Measurements from ENCODE around the gene KCNV2.

DNA sequence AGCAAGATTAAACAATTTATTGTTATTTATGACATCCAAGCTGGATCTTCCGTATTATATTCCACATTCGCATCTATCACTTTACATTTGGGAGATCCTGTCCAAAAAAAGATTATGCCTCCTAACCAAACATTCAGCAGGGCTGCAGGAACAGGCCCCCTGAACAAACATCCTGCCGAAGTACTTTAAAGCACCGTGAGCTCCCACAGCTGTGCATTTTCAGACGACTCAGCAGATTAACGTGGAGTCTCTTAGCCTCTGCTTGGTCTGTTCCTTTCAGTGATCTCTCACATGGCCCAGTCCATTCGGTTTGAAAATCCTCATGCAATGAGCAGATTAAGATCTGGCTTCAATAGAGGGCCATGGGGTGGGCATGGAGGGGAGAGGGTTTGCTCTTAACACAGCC, 33.6 kb upstream of the WASHC1 start:
- PRO-cap, result no peak

GRCh38 chr9:272687-273236, 58.1 kb downstream of the DOCK8 start:
- PRO-cap, result no peak

DNA sequence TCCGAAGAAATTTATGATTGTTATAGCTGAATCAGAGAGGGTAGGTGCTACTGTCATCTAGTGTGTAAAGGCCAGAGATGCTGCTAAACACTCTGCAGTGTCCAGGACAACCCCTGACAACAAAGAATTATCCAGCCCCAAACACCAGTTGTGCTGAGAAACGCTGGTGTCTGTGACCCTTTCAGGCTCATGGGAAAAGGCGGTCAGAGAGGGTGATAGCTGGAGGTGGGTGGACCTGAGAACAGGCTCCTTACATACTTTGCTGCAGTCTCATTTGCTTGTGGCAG, 41.7 kb downstream of the KANK1 start:
- PRO-cap, result no peak

DNA sequence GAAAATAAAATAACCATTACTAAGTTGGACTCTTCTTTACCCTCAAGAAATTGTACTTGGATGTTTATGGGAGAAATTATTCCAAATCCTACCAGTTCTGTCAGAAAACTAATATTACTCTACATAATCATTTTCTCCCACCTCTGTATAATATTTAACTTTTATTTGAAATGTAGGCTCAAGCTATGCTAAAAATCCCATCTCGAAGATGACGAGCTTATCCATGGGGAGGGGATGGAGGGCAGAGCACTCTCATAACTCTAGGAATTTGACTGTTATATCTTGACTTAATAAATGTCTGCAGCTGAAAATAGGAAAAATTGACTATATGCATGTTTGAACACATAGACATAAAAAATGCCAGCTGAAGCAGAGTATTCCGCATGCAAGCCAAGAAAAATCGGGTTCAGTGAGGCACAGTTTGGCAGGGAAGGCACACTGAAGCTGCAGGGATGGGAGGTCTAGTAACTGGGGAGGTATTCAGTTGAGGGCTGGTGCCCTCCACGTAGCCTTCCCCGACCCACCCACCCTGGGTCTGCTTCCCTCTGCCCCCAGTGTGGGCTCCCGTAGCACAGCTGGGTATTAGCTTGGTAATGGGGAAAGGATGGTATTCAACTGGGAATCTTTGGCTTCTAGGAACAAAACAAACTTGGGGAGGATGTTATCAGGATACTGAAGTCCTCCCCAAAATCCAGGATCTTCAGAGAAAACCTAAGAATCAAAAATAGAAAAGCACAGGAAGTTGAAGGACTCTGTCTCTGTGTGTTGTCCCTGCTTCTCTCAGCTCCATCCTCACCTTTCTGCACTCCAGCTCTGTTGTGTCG, 74.4 kb downstream of the KANK1 start:
- PRO-cap, result no peak

DNA sequence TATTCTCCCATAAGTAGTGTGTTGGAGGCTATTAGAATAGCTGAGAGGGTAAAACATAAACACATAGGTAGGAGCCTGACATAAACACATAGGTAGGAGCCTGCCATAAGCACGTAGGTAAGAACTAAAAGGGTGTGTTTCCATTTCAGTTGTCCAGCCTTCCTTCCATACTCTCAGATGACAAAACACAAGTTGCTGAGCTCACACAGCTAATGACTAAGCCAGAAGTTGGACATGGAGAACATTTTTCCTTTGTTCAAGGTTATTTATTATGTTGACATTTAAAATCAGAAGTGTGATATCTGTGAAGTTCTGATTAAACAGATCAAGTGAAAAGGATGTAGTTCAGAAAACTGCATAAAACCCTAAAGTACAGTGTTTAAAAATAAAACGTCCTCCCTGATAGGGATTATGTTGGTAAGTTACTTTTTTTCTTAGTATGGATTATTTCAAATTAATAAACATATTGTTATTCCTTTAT, 158.2 kb upstream of the DMRT1 start:
- PRO-cap, result no peak

GRCh38 chr9:708077-709108, 133.1 kb upstream of the DMRT1 start:
- PRO-cap, result no peak

DNA sequence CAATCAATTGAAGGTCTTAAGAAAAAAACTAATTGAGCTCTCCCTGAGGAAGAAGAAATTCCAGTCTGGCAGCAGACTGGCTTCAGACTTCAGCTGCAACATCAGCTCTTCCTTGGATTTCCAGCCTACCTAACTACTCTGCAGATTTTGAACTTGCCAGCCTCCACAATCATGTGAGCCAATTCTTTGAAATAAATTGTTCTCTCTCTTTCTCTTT, 420.3 kb downstream of the DMRT2 start:
- PRO-cap, result no peak

DNA sequence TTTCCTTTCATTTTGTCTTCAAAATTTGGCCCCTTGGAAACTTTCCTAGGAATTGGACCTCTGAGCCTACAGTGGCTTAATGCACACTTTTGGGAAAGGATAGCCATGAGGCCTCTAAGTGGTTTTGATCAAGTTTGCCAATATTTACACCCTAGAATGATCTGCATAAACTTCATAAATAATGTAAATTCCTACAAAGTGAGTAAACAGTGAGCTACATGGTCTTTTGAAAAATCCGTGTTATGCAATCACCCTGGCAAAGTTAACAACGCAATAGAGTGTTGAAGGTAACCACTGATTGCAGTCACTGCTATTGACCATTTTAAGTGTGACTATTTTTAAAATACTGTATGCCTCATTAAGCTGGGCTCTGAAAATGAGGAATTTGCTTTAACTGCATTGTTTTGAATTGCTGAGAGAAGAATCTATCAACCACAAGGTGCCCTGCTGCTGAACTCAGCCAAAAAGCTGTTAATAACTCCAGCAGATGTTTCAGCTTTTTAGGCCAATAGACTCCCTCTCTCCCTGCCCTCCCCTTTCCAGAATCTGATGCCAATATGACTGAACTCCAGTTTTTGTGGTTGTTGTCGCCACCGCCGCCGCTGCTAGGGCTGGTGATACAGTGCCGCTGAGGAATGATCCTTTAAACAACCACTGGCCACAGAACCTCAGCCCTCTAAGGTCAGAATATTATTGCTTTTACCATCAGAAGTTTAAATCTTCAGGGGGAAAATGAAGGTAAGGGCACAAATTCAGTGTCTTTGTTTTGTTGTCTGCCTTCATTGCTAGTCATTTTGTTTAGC, 35.3 kb upstream of the SMARCA2 start:
- PRO-cap, result no peak

DNA sequence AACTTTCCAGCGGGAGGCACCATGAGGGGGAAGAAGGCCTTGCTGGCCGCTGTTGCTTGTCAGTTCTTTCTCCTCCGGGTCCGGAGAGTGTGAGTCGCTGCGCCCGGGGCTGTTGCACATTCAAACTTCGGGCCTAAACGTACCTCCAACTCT, 2.7 kb downstream of the SMARCA2 start:
- PRO-cap, result bidirectional peak, plus-strand start at position 62 of the sequence, minus-strand start at position 91 of the sequence

DNA sequence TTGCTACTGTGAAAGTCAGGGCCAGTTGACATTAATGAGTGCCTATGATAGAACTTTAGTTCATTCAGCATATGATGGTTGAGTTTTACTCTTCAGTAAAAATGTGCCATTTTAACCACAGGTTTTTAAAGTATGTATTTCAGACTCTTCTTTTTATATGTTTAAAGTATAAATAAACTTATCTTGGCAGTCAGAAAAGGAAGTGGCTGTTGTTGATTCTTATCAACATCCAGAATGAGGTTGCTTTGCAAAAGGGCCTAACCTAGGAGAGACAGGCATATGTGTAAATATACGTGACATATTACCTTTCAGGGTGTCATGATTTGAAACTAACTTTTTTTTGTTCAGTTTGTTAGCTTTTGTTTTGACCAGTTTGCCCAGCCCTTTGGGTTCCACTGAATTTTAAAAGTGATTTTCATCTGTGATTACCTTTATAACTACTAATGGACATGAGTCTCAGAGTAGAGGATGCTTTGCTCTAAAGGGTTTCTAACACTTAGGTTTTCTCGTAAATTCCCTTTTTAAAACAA, 7.4 kb downstream of the SMARCA2 start:
- PRO-cap, result no peak

GRCh38 chr9:2043383-2044736, 28.7 kb downstream of the SMARCA2 start:
- PRO-cap, result no peak

- PRO-cap, result no peak
These were observed 226.3 kb downstream of the SMARCA2 start for GRCh38 chr9:2241509-2241850.

DNA sequence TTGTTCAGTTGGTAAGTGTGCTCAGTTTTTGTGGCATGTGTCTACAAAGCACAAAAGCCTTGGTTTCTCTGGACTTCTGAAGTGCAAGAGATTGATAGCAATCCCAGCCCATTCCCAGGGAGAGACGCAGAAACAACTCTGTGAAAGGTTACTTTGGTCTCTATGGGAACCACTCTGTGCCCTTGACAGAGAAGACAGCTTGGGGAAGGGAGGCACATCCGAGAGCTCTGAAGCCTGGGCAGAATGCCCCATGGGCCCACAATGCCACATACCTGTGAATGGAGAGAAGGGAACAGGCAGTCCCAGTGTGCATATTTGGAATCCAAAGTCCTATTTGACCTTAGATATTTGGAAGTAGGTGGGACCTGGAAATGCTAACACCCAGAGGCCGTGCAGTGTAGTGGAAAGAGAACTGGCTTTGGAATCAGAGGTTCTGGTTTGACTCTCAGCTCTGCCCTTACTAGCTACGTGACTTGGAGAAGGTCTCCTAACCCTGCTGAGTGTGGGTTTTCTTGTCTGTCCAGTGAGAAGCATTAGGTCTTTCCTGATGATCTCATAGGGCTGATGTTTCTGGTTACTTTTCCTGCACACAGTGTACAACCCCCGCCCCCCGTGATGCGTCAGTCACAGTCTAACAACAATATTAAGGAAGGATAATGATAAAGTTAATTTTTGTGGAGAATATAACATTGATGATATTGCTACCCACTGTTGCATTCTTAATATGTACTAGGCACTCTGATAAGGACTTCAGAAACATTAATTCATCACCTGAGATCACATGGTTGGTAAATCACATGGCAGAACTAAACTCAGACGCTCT, 194.1 kb upstream of the VLDLR start:
- PRO-cap, result no peak

DNA sequence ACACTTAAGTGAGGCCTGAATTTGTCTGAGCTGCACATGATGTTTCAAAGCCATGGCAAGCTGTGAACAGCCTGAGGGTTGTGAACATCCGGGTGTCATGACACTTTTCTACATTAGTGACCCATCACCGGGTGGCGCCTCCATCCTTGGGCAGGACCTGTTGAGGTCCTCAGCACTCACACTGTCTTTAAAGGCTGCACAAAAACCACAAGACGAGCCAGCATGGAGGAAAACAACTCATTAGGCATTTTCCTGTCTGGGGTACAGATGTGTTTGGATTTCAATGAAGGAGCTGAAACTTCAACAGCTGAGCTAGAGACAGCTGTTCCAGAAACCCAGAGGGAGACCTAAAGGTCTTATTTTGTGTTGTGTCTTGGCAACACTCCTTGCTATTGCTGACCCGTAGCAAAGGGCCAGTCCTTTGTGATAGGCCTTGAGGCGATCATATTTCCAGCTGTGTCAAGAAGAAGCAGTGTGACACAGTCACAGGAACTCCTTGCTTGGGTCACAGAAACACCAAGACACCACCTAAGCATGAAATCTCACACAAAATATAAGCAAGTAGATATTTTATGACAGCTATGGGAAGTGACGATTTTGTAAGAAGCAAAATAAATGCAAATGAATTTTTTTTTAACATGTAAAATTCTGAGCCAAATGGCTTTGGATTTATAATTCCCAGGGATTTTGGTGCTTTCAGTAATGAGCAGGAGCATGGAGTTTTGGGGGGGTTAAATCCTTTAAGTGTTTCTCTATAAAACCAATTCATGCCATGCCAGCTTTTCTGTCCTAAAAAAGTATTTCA, 151.7 kb upstream of the VLDLR start:
- PRO-cap, result no peak

- PRO-cap, result no peak
These were observed 19.0 kb upstream of the VLDLR start for GRCh38 chr9:2602524-2603139.

- PRO-cap, result bidirectional peak, plus-strand start at chr9:2623136, minus-strand start at chr9:2622974
These were observed 1.0 kb downstream of the VLDLR start for GRCh38 chr9:2622328-2623313.

DNA sequence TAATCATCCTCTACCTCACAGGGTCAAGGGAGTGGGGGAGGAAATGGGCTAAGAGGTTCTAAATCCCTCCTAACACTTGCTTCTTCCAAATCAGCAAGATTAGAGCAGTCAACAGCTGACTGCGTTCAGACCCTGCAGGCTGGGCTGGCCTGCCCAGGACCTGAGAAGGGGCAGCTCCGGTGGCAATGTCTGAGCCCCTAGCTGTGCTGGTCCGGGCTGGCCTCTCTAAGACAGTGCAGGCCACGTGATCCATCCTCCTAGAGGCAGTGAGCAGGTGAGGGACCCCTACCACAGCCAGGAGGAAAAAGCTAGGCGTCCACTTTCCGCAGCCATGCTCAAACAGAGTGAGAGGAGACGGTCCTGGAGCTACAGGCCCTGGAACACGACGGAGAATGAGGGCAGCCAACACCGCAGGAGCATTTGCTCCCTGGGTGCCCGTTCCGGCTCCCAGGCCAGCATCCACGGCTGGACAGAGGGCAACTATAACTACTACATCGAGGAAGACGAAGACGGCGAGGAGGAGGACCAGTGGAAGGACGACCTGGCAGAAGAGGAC, at the start of gene KCNV2:
Gene KCNV2, plus strand, starts transcription at position 102 of the 556 bp plus-strand sequence.
- PRO-cap, result no peak

- PRO-cap, result no peak
These were observed 33.8 kb downstream of the PUM3 start for GRCh38 chr9:2809929-2810572.

DNA sequence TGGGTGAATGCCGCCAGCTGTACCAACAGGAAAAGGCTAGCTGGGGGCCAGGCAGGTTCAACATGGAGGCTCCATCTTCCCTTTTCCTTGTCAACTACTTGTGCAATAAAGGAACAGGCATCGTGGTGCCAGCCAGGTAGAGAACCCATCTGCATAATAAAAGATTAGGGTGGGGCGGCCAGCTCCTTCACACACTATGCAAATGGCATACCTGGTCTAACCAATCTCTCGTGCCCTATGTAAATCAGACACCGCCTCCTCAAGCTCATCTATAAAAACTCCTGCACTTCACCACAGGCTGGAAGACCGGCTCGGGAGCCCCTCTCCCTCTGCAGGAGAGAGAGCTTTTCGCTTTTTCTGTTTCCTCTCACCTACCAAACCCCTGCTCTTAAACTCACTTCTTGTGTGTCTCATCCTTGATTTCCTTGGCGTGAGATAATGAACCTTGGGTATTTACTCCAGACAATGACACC, 244.3 kb upstream of the PUM3 start:
- PRO-cap, result no peak

- PRO-cap, result no peak
These were observed 127.7 kb downstream of the RFX3 start for GRCh38 chr9:3398044-3398628.

All from neural crest cell (in vitro differentiated cells).